Ovary (tissue), 7 donors: ENCODE results near the gene RPL37.

DNA sequence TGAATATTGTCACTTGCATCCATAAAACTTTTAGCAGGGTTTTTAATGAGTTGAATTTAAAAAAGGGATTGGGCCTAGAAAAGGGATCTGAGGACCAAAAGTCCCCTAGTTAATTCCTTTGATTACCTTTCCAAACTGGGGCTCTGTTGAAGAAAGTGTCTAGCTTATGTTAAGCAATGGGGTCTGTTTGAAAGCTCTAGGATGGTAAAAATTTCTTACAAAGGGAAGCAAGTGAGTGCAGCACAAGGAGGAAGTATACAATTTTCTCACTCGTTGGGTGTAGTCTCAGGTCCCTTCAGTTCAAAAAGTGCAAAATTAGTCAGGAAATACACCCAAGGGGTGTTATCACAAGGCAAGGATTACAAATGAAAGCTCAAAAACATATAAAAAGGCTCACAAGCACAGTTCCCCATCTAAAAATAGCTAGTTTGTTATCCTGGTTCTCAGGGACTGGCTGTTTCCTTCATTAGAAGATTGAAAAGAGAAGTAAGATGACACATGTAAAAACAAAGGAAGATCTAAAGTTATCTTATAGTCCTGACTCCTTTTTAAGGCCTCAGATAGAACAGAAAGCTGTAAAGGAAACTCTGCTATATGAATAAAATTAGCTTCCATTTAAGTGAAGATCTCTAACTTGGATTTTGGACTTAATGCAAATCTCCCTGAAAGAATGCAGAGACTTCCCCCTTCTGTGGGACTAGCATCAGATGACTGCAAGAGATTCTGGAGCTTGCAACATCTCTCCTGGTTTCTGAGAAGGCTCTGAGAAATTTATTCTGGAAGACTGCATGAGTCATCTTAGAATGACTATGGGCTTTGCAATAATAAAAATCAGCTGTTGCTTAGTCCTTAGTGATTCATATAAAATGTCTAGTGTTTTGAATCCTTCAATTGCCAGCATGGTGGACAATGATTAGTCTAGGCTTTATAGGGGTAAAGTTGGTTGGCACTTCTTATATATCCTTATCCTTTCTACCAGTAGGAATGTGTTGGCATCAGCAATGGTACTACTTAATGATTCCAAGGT lies 25.5 kb downstream of the DAB2 start:
- PRO-cap, 7 experiments, result no peak in any of the 7 experiments
- RAMPAGE, long total RNA, 2 experiments, result no peak in any of the 2 experiments

GRCh38 chr5:39427367-39427880 lies 2.6 kb upstream of the DAB2 start:
- PRO-cap, 7 experiments, result peak in 3 of 7 experiments; most common minus-strand start chr5:39427426 (in 3)
- RAMPAGE, long total RNA, 2 experiments, result no peak in any of the 2 experiments

DNA sequence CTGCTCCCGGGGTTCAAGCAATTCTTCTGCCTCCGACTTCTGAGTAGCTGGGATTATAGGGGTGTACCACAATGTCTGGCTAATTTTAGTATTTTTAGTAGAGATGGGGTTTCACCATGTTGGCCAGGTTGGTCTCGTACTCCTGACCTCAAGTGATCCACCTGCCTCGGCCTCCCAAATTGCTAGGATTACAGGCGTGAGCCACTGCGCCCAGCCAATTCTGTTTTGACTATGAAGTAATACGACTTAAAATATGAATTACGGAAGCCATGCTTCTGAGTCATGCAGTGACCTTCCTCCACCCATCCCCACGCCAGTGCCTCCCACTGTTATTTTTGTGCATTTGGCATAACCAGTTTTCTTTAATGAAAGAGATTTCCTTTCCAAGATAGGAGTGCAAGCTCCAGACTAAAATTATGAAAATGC lies 100.9 kb upstream of the DAB2 start:
- PRO-cap, 7 experiments, result no peak in any of the 7 experiments
- RAMPAGE, long total RNA, 2 experiments, result no peak in any of the 2 experiments

GRCh38 chr5:40388753-40389144 lies 291.0 kb upstream of the PTGER4 start:
- PRO-cap, 7 experiments, result no peak in any of the 7 experiments
- RAMPAGE, long total RNA, 2 experiments, result no peak in any of the 2 experiments

DNA sequence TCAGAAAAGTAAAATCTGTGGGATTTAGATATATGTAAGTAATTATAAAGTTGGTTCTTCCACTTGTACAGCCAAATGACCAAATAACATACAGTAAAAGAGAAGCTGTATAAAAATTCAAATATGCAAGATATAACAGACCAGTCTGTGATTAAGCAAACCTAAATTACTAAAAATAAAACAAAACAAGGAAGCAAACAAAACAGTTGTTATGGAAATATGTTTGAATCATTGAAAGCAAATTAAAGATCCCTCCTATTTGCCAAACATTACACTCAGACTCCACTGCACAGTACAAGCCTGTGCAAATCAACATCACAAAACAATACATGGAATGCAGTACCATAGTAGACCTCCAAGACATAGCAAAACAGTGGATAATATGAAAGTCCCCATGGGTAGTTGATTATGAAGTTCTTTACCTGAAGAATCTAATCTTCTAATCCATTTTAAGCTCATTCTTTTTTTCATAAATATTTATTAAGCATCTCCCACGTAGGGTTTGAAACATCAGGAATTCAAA lies 288.1 kb upstream of the PTGER4 start:
- PRO-cap, 7 experiments, result no peak in any of the 7 experiments
- RAMPAGE, long total RNA, 2 experiments, result no peak in any of the 2 experiments

GRCh38 chr5:40584223-40584600 lies 95.5 kb upstream of the PTGER4 start:
- PRO-cap, 7 experiments, result no peak in any of the 7 experiments
- RAMPAGE, long total RNA, 2 experiments, result no peak in any of the 2 experiments

DNA sequence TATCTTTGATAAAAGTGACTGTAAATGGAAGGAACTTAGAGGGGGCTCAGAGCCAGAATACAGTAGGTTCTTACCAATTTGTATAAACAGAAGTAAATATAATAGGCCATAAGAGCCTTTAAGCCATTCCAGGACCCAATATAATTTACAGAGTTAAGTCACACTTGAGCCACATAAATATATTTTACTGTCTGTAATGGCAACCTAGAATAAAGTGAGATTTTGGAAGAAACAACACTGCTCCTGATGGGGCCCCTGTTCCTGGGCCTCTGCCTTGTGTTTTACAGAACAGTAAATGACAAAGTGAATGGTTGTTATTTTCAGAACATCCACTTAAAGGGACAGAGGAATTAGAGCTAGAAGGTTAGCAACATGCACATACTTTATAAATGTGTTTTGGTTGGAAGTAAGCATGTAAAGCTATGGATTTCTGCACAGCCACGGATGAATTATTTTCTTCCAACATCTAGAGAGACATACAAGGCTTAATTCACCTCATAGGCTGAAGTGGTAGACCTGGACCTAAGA lies 3.6 kb downstream of the PTGER4 start:
- PRO-cap, 7 experiments, result no peak in any of the 7 experiments
- RAMPAGE, long total RNA, 2 experiments, result no peak in any of the 2 experiments

DNA sequence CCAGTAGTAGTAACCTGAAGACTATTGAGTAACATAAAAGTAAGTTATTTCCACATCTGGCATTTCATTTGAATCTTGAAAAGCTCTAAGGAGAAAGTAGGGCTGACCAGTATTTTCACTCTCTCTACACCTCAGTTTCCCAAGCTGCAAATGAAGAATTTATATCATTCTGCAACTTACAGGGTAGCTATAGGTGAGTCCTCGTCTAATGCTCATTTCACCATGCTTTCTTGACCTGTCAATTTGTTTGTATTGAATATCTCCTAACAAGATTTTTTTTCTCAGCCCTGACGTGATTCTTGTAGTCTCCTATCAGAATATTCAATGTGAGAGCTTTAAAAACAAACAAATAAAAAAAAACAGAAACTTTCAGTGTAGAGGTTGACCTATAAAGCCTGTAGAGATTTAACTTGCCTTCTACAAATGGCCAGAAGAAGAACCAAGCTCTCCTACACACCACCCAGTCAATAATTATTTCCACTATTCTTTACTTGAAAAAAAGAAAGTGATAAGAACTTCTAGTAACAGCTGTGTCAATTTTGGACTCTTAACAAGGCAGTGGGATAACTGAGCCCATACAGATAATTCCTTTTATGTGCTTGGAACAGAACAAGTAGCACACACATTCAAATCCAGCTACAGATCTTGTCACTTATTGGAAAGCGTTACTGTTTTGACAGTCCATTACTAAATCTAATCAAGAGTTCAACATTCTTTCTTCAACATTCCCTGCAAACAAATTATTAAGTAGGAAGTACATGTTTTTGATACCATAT lies 6.1 kb downstream of the PTGER4 start:
- PRO-cap, 7 experiments, result no peak in any of the 7 experiments
- RAMPAGE, long total RNA, 2 experiments, result no peak in any of the 2 experiments

DNA sequence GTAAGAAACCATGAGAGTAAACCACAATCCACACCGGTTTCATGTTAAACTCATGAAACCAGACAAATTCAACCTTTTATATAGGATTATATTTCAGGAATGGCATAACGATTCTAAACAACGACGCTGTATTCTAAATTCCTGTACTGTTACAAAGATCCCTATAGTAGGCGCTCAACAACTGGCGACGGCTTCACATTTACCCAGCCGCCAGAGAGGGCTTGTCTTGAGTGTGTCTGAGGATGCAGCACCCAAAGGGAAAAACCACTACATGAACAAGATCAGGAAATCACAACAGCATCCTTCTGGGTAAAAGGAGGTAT lies 806 bp downstream of the TTC33 start:
- PRO-cap, 7 experiments, result peak in 7 of 7 experiments; most common plus-strand start position 229 of the sequence (in 6); most common minus-strand start position 151 of the sequence (in 3)
- RAMPAGE, long total RNA, 2 experiments, result no peak in any of the 2 experiments

DNA sequence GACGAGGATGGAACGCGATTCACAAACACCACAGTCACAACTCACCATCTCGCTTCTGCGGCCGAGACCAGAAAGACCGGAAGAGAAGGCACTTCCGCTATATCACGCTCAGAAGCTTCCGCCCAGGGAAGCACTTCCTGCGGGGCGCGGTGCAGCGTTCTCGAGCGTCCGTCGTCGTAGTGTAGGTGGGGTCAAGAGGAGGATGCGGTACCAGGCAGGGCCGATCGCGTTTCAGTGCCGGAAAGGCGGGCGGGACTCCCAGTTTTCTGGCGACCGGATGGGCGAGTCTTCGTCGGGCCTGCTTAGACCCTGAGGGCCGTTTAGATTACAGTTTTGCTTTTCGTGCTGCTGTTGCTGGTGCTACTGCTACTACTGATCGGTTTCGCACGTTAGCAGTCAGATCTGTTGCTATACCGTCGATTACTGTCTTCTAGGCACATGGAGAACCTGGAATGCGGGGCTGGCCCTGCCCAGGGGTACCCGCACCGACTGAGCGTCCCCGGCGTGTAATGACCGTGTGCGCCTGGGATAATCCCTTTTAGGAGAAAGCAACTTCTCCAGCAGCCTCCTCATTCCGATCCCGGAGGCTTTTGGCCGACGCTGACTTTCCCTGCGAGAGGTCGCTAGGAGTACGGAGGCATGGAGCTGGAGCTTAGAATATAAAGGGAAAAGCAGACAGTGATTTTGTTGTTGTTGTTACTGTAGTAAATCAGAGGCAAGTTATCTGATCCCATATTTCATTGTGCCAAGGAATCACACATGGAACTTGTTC lies at the start of gene RPL37:
TSS of gene RPL37 (minus strand) at position 85 of the 772 bp plus-strand sequence.
- PRO-cap, 7 experiments, result peak in 7 of 7 experiments; most common plus-strand start position 261 of the sequence (in 7); most common minus-strand start position 75 of the sequence (in 7)
- RAMPAGE, long total RNA, 2 experiments, result start-site peak on the minus strand in 2 of 2 experiments, centred at positions 73 to 75 of the sequence, 15,561 to 16,963 reads per replicate

- PRO-cap, 7 experiments, result peak in 2 of 7 experiments; most common plus-strand start chr5:40936864 (in 1)
- RAMPAGE, long total RNA, 2 experiments, result no peak in any of the 2 experiments
These were observed 27.4 kb downstream of the C7 start for GRCh38 chr5:40936790-40936989.

- PRO-cap, 7 experiments, result no peak in any of the 7 experiments
- RAMPAGE, long total RNA, 2 experiments, result no peak in any of the 2 experiments
These were observed 75.9 kb downstream of the OXCT1 start for GRCh38 chr5:41793946-41795183.

DNA sequence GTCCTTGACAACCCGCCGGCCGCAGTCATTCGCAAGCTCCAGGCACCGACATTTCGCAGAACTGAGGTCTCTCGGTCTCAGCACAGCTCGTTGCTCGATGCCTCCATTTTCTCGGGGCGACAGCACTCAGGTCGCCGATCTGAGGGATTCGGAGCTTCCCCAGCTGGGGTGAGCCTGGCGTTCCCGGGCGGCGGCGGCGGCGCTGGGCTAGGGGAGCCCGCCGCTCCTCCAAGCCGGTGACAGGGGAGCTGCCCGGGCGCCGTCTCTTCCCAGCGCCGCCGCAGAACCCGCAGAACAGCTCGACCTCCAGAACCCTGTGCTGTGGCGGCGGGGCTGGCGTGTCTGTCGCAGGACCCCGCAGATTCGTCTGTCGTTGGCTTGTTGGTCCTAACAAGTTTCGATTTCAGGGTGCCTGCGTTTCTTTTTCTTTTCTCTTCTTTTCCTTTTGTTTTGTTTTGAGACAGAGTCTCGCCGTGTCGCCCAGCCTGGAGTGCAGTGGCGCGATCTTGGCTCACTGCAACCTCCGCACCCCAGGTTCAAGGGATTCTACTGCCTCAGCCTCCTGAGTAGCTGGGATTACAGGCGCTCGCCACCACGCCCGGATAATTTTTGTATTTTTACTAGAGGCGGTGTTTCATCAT lies 47.5 kb downstream of the ANXA2R start:
- PRO-cap, 7 experiments, result peak in 1 of 7 experiments; most common plus-strand start position 463 of the sequence (in 1); most common minus-strand start position 369 of the sequence (in 1)
- RAMPAGE, long total RNA, 2 experiments, result no peak in any of the 2 experiments

GRCh38 chr5:43303188-43303999 lies 9.8 kb downstream of the HMGCS1 start:
- PRO-cap, 7 experiments, result no peak in any of the 7 experiments
- RAMPAGE, long total RNA, 2 experiments, result no peak in any of the 2 experiments

DNA sequence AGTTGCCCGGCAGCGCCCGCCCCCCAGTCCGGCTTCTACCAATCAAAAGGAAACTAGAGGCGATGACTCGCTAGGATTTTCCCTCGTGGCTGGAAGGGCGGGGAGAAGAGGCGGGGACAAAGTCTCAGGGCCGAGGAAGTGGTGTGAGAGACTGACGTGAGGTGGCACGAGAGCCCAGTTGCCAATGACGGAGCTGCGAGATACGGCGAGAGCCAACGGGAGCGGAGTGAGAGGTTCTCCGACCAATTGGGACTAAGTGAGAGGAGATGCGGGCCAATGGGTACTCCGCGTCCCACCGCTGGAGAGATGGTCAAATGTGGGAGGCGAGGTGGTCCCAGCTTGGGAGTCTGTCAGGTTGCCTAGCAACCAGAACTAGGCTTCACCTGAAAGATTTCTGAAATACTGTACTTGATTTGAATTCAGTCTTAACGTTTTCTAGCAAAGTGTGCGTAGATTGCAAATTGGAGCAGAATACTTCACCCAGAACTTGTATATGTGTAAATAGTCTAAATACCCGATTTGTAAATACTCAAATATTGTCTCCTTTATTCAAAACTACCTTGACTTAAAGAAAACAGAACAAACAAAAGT lies 408 bp upstream of the HMGCS1 start:
- PRO-cap, 7 experiments, result peak in 7 of 7 experiments; most common plus-strand start position 313 of the sequence (in 4)
- RAMPAGE, long total RNA, 2 experiments, result no peak in any of the 2 experiments

- PRO-cap, 7 experiments, result no peak in any of the 7 experiments
- RAMPAGE, long total RNA, 2 experiments, result no peak in any of the 2 experiments
These were observed 1.5 kb upstream of the HMGCS1 start for GRCh38 chr5:43314597-43315141.

- PRO-cap, 7 experiments, result no peak in any of the 7 experiments
- RAMPAGE, long total RNA, 2 experiments, result no peak in any of the 2 experiments
These were observed 994 bp downstream of the TMEM267 start for GRCh38 chr5:43482590-43483151.

GRCh38 chr5:43619454-43620298 lies 16.7 kb downstream of the NNT start:
- PRO-cap, 7 experiments, result no peak in any of the 7 experiments
- RAMPAGE, long total RNA, 2 experiments, result no peak in any of the 2 experiments

DNA sequence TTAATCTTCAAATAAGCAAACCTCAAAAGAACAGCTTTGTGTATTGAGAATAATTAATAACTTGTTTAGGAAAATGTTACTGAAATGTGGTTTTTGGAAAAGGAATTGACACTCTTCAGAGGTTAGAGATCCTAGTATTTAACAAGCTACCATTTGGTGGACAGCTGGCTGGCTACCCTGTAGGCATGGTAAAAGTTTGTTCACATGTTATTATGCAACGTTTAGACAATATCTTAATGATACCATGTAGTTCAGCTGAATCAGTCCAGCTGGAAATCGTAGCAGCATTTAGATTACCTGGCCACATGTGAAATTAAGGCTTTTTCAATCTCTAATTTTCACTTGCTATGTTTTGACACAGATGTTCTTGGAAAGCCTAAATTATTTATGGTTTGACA lies 3.7 kb downstream of the FGF10 start:
- PRO-cap, 7 experiments, result peak in 1 of 7 experiments; most common plus-strand start position 258 of the sequence (in 1)
- RAMPAGE, long total RNA, 2 experiments, result no peak in any of the 2 experiments

DNA sequence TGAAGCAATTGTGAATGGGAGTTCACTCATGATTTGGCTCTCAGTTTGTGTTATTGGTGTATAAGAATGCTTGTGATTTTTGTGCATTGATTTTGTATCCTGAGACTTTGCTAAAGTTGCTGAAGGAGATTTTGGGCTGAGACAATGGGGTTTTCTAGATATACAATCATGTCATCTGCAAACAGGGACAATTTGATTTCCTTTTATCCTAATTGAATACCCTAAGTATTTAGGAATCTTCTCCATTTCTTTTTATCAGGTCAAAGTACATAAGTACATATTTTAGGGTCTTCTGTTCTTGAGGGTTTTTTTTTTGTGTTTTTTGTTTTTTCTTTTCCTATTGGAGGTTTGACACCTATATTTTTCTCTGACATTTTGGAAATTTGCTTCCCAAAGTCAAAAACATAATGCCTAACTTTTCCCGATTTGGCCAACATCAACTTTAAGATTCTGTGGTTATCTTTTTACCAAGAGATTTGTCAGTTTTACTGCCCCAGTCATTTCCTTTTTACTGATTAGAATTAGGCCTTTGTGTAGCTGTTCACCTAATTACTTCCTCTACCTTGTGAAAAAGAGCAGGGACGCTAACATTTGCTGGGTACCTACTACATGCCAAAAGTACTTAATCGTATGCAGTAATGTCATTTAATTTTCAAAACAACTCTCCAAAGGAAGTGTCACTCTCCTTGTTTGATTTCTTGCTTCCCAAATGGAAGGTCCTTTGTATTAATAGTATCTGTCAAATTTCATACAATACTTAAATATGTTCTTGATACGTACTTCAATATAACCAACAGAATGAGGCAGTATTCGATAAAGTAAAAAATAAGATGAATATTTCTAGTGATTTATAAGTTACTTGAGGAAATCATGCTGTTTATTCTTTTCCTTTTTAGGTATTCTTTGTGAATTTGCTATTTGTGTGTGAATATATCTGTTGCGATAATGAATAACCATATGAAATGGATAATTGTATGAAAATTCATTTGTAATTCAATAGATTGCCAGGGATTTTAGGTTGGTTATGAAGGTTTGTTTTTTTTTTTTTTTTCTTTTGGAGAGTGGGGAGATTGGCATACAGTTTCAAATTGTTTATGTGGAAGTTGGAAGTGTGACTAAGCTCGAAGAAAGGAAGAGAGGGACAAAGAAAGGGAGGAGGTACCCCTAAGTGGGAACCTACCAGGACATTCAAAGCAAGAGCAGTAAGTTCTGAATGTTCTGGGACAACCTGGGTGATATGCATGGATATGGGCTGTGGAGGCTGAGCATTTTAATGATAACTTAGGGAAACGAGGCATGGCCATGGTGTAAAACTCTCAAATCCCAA lies 18.0 kb downstream of the MRPS30 start:
- PRO-cap, 7 experiments, result no peak in any of the 7 experiments
- RAMPAGE, long total RNA, 2 experiments, result no peak in any of the 2 experiments